ENCODE results near the gene UCK1.

DNA sequence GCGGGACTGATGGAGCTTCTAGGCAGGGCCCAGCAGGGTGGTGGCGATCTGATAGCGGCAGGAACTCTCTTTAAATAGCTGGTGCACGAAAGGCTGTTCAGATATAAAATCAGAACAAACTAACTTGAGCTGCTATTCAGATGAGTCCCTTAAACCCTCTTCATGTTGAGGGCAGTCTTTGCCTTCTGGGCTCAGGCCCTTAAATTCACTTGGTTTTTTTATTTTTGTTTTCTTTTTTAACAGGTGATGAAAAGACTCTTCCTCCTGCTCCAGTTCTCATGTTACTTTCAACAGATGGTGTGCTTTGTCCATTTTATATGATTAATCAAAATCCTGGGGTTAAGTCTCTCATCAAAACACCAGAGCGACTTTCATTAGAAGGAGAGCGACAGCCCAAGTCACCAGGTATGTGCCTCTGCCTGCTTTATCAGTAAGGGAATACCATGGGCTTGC, 14.9 kb downstream of the NUP214 start:
- RRBS, result no CpG with 5 or more reads among the region's 6 CpGs

GRCh38 chr9:131149844-131151120, 24.9 kb downstream of the NUP214 start:
- RRBS, result no CpG with 5 or more reads among the region's 11 CpGs

- RRBS, result no CpG with 5 or more reads among the region's 8 CpGs
Observed at GRCh38 chr9:131162159-131163360, 37.2 kb downstream of the NUP214 start.

GRCh38 chr9:131173746-131174554, 48.6 kb downstream of the NUP214 start:
- RRBS, result no CpG with 5 or more reads among the region's 13 CpGs

GRCh38 chr9:131204201-131204652, 72.1 kb downstream of the FAM78A start:
- RRBS, result no CpG with 5 or more reads among the region's 7 CpGs

DNA sequence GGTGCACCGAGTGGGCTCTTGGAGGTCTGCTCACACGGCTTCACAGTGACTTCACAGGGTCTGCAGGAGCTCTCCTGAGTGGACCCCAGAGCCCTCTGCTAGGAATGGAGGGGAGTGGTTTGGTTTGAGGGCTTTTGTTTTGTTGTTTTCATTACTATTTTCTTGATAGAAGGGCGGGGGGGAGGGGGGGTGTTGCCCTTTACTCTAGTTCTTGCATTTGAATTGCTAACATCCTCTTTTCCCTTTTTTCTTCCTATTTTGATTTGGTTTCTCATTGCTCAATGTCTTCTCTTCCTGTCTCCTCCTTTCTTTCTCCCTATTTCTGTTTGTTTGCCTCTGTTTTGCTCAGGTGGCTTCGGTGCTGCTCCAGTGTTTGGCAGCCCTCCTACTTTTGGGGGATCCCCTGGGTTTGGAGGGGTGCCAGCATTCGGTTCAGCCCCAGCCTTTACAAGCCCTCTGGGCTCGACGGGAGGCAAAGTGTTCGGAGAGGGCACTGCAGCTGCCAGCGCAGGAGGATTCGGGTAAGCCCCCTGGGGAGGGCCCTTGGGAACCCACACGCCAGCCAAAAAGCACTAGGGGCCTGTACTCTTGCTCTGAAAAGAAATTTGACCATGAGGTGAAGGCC, 48.4 kb downstream of the FAM78A start:
- RRBS, result no CpG with 5 or more reads among the region's 11 CpGs

DNA sequence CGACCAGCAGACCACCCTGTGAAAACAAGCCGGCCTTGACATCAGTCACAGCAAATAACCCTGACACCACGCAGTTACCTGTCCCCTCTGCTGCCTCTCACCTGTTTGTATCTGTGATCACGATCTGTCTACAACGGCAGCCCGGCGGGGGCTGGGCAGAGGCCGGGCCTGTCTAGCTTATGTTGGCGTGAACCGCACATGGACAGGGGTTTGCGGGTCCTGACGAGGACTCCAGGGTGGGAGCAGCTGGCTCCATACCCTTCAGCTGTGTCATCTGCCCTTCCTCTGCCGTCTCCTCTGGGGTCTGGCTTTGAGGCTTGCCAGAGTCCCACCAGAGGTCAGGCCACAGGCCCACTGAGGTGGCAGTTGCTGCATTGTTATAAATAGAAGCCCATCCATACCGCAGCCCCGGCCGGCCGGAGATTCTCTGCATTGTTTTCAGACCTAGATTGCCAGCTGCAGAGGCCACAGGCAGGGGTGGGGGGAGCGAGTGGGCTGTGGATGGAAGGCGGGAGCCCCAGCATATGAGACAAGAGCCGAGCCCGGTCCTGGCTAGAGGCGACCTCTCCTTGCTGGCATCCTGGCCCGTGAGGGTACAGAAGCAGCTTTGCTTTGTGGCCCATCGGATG, 37.8 kb downstream of the FAM78A start:
- RRBS, result 15% methylated on average over 5 of the region's 24 CpGs

DNA sequence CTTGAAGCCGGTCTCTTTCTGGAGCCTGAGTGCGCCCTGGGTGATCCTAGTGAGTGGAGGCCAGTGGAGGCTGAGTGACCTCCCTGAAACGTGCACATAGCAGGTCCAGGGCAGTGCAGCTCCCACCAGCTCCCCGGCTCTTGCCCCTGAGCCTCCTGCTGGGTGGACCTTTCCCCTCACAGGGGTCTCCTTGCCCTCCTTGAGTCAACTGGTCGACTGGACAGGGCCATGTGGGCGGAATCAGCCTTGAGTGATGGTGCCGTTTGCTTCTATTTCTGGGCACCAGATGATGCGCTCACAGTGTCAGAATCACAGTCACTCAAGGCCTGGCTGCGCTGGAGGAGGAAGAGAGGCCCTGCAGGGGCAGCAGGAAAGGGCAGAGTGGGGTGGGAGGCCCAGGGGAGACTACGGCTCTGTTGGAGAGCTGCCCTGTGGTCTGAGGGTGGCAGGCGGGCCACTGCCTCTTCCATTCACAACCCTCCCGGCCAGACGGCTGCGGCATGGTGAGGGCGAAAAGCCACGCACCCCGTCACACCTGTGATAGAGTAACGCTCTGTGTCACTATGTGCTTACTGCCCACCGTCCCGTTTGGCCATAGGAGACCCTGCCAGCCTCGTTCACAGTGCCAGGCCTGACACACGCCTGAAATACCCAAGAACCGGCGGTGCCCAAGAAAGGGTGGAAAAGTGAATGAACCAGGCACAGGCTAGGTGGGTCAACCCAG, 9.8 kb downstream of the PLPP7 start:
- RRBS, result no CpG with 5 or more reads among the region's 24 CpGs

- RRBS, result no CpG with 5 or more reads among the region's 20 CpGs
Observed at GRCh38 chr9:131400254-131401118, 6.6 kb downstream of the PRRC2B start.

DNA sequence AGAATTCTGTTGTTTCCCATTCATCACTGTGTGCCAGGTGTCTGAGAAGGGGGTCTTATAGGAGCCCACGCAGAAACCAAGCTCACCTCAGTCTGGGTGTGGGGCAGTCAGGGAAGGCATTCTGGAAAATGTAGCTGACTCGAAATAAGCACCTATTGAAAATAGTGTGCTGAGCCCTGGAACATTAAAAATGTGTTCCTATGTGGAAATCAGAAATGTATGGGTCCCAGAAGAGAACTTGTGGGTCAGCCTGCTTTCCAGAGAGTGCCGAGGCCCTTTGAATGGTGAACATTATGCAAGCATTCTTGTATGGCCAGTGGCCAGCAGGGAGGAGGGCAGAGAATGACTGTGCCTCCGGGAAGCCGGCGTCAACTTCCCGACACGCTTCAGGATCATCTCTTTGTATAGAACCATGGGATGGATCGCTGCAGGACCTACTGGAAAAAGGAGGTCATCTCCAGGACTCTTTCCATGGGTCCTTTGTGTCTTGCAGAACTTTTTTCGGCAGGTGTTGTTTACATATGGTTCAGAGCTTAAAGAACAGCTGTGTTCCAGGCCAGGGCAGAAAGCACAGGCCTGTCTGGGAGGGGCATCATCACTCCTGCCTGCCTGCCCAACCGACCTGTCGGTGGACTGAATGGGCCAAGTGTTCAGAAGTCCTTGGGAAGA, 8.8 kb downstream of the PRRC2B start:
- RRBS, result no CpG with 5 or more reads among the region's 12 CpGs

DNA sequence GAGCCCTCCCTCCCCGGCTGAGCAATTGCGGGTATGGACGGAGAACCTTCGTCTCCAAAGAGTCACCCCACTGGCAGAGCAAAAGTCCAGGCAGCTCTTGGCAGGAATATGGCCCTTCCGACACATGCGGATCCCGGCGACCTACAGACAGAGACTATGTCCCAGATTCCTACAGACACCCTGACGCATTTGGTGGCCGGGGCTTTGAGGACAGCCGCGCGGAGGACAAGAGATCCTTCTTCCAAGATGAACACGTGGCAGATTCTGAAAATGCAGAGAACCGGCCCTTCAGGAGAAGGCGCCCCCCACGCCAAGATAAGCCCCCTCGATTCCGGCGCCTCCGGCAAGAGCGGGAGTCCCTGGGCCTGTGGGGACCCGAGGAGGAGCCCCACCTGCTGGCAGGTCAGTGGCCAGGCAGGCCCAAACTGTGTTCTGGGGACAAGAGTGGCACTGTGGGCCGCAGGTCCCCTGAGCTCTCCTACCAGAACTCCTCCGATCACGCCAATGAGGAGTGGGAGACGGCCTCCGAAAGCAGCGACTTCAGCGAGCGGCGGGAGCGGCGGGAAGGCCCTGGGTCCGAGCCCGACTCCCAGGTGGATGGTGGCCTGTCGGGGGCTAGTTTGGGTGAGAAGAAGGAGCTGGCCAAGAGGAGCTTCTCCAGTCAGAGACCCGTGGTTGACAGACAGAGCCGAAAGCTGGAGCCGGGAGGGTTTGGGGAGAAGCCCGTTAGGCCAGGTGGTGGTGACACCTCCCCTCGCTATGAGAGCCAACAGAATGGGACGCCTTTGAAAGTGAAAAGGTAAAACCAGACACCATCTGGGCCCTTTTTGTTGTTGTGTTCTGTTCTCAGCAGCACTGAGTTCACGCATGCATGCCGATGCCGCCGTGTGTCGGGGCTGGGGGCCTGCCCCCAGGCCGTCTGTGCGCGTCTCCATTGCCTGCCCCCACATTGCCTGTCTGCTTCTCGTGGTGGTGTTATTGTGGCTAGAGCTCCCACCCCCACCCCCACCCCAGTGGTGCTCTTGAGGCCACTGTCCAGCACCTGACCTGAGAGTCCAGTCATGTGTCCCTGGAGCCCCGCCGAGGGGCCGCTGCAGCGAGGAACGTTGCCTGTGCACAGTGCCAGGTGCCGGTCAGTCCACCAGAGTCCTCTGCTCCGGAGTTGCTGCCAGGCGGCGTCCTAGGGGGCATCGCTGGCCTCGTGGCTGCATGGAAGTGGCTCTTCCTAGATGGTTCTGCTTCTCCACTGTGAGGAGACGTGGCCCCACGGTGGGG, 26.5 kb upstream of the POMT1 start:
- RRBS, result 90% methylated on average over 15 of the region's 65 CpGs

DNA sequence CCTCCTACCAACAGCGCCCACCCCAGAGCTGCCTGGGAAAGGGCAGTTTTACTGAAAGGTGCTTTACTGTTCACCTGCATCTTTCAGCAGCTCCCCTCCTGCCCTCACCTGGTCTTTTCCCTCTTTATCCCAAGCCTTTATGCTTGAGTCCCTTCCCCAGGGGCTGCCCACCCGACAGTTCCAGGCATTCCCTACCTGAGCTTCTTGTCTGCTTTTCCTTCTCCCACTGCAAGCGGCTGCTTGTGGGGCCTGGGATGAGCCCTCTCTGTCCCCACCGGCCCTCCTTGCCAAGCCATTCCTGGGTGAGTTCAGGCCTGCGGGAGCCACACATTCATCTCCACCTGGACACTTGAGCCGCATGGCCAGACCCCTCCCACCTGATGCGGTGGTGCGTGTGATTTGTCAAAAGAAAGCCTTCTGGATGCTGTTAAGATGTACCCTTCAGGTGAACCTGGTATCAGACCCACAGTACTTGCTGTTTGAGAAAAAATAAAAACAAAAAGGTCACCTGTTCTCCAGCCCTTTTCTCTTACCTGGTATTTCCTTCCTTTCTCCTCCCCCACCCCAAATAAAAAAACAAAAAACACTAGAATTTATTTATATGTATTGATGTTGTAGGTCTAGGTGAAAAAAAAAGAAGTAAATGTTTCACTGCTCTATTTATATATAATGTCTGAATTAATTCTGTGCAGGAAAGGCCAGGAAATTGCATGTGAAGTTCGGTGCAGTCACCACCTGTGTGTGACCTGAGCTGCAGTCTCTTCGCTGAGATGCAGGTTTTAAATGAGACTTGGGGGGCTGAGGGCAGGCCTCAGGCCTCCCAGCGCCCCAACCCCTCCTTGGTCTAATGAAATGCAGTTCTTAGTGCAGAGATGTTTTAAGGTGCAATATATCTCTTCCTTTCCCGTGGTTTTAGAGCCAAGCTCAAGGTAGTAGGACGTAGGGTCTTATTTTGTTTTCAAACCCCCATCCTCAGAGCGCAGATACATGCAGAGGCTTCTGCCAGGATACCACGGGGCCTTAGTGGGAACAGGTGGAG, 4.8 kb upstream of the POMT1 start:
- RRBS, result no CpG with 5 or more reads among the region's 15 CpGs

GRCh38 chr9:131530899-131531858, at the start of gene UCK1:
TSS of gene UCK1 (minus strand) at chr9:131531263.
- RRBS, result 6% methylated on average over 75 of the region's 110 CpGs

- RRBS, result 2% methylated on average over 6 of the region's 28 CpGs
Observed at GRCh38 chr9:131546592-131547051, 1.3 kb downstream of the PRRT1B start.

GRCh38 chr9:131607914-131609138, 63.0 kb downstream of the PRRT1B start:
- RRBS, result no CpG with 5 or more reads among the region's 34 CpGs

DNA sequence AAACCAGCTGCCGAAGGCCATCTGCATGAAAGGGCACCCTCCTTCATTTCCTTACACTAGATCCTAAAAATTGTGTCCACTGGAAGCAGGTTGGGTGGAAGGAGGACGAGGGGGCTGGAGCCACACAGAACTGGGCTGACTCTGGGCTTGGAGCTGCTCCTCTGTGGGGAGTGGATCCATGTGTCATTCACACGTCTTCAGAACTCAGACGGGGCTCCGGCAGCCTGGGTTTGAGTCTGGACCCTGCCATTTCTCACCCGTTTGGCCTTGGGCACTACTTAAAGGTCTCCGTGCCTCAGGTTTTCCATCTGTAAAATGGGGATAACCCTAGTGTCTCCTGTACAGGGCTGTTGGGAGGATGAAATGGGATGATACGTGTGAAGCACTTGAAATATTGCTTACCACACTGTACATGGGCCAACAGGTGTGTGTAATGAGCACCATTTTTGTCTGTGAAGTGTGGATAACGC, 74.1 kb downstream of the PRRT1B start:
- RRBS, result no CpG with 5 or more reads among the region's 9 CpGs

DNA sequence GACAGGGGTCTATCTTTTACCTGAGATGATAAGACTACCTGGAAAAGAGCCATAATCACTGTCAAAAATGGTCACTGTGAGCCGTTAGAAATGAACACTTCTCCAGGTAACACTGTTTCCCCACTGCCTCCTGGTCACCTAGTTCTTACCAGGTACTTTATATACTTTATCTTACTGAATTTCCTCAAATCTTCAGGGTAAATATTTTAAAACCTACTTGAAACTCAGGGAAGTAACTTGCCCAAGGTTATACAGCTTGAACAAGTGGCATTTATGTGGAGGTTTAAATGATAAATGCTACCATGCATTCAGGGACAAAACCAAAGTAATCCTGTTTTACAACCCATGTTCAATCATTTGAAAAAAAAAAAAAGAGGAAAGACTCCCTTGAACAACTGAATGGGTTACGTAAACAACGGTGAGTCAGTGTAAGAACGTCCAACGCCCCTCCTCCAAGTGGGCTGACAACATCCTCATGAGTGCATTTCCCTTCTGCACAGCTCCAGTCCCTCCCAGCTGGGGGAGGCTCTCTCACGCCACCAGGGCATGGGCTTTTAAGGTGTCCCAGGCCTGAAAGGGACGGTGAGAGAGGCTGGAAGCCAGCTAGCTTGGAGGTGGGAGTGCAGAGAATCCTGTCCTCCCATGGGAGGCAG, 89.9 kb downstream of the PRRT1B start:
- RRBS, result no CpG with 5 or more reads among the region's 7 CpGs

DNA sequence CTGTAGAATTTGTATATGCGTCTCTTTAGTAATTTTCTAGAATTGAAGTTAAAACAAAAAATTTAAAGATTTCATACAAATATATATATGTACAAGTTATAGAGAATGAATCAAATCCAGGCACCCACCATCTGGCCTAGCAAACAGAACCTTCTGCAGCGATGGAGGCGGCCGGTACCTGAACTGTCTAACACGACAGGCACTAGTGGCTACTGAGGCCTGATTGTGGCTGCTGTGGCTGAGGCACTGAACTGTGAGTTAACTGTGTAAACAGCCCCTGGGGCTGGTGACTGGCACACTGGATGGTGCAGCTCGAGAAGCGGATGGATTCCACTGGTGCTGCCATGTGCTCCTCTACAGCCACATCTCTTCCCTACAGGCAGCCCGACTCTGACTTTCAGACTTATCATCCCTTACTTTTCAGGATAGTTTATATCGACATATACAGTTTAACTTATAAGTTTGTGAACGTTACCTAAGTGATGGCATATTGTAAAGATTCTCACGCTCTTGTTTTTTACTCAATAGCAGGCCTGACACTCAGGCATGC, 82.4 kb downstream of the RAPGEF1 start:
- RRBS, result no CpG with 5 or more reads among the region's 11 CpGs

DNA sequence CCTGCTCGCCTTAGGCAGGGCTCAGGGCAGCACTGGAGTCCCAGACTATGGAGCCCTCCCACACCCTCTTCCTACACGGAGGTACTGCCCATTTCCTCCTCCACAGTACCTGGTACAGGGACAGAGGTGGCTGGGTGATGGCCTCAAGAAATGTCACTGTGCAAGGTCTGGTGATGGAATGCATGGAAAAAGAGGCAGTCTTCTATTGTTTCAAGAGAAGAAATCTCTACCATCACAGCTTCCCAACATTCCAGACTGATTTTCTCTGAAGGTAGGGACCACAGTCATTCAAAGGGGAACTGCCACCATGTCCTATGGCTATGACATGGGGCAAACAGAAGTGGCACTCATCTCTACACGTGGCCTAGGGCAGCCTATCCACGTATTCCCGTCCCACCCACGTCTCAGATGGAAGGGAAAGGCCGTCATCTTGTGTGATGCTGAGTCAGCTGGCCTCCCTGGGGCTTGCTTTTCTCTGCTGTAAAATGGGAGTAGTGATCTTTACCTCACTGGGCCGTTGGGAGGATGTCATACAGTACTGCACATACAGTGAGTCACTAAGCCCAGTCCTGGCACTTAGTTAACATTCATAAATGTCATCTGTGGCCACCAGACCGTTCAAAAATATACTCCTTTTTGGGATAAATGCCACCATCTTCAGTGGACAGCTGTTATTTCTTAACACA, 72.4 kb downstream of the RAPGEF1 start:
- RRBS, result no CpG with 5 or more reads among the region's 9 CpGs

DNA sequence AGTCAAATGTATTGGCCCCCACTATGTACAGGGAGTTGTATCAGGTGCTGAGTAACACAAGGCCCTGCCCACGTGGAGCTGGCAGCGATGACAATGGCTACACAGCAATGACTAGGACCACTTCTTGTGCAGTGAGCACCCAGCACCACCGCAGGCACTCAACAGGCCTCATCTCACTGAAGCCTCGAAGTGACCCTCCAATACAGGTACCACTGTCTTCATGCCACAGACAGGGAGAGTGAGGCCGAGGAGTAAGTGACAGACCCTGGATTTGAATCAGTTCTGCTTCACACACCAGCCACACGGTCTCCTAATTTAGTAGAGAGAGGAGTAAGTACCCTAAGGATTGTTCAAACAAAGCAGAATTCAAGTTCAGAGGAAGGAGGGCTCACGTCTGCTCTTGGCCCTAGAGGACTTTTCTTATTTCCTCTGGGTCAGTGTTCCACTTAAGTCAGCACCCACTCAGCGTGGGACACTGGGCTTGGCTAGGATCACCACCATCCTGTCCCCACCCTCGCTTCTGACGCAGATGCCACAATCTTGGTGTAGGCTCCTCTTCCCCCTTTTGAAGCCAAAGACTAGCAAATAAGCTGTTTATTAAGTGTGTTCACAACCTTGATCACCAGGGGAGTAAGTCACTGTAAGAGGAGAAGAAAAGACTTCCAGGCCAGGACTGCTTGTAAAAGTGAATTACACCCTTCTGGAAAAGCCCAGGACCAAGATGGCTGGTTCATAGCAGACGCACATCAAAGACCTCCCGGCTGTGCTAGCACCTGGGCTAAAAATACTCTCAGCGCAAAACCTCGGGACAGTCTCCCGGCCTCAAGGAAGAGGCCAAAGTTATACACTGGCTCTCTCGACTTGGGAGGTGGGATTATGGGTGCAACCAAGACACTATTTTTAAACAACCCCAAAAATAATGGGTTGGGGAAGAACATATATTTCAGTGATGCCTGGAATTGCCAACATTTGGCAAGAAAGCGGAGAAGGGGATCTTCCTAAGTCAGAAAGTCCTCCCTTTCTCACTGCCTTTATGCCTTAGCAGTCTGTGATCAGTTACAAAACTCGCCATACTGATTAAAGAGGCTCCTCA, 69.7 kb downstream of the RAPGEF1 start:
- RRBS, result 95% methylated on average over 4 of the region's 18 CpGs